H7 (cell line): ENCODE data around the genes ARMCX5, TCEAL4, FAM199X and NRK.

DNA sequence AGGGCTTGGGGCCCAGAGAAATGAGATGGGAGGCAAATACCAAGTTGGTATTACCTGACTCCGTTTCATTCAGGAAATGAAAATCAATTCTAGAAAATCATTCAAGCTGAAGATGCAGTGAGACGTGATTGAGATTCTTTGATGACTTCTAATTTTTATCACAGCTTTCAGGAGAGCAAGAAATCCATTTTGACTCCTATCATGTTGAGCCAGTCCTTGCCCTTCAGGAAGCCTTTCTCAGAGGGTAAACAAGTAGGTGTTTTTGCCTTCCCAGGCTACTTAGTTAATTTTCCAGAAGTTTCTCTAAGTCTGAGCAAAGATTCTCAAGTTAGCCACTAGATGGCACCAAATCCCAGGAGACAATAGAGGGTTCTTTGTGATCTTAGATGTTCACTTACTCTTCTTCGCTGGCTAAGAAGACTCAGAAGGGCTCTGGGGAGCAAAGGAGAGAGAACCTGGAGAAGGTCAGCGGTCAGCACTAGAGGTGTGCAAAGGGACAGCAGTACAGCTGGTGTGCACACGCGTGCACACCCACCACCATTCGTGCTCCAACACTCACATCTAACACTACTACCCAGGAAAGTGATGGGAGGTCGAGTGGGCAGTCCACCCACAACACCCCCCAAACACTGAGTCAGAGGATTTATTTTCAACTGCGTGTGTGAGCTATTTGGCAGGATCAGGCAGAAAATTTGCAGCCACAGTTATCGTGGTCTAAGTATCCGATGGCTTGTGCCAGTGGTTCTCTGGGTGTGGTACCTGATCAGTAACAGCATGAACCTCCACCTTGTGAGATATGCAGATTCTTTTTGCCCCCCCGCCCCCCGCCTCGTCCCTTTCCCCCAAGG lies 7.5 kb downstream of the HNRNPH2 start:
- RAMPAGE, long total RNA, result no peak

DNA sequence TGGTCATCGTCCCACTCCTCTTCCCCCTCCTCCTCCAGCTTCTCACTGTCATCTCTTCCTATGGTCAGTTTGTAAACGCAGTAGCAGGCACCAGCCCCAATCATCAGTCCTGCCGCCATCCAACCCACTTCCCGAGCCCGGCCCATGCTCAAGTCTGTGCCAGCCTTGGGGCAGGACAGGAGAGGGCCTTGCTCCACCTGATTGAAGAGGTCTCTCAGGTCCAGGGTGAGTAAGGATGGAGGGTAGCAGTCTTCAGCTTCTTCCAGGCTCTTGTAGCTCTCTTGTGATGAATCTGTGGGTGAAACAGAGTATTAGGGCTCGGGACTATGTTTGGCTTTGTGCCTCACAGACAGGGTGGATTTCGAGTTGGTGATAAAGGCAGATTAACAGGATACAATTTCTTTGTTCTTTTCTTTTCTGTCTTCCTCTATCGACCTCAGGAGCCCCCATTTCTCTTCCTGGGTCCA lies 1.3 kb downstream of the ARMCX6 start:
- RAMPAGE, long total RNA, result no peak

DNA sequence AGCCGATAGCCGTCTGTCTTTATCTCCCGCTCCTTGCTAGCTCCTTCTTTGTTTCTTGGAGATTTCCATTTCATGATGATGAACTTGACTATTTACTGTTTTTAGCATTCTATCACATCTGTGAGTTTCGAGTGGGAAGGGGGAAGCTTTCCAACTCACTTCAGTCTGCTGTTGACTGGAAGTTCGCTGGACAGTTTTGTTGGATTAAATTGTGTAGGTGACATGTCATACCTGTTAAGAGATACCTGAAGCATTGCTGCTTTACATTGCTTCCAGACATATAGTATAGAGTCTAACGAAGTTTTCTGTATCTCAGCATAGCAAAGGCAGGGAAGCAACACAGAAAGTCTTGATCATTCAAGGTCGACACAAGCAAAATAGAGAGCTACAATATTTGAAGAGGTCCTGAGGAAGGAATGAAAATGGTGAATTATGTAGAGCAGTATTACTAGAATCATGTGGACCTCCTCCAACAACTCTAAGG lies 15.3 kb downstream of the ARMCX3 start:
- RAMPAGE, long total RNA, result no peak

GRCh38 chrX:101638961-101640207 lies 16.4 kb downstream of the ARMCX3 start:
- RAMPAGE, long total RNA, result no peak

DNA sequence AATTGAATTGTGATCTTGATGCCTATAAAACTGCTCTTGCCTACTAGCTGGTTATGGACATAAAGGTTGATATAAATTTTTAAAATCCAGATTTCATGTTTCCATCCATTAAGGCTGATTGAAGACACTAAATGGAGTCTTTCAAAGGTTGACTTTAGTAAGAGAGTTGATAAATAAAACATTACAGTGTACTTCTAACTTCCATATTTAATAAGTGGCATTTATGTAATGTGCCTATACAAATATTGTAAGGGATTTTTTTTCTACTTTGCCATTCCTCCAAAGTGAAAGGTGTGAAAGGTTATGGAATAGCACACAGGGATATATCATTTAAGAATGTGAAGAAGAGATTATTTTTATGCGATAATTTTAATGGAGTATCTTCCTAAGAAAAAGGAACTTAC lies 1.6 kb downstream of the ZMAT1 start:
- RAMPAGE, long total RNA, result no peak

DNA sequence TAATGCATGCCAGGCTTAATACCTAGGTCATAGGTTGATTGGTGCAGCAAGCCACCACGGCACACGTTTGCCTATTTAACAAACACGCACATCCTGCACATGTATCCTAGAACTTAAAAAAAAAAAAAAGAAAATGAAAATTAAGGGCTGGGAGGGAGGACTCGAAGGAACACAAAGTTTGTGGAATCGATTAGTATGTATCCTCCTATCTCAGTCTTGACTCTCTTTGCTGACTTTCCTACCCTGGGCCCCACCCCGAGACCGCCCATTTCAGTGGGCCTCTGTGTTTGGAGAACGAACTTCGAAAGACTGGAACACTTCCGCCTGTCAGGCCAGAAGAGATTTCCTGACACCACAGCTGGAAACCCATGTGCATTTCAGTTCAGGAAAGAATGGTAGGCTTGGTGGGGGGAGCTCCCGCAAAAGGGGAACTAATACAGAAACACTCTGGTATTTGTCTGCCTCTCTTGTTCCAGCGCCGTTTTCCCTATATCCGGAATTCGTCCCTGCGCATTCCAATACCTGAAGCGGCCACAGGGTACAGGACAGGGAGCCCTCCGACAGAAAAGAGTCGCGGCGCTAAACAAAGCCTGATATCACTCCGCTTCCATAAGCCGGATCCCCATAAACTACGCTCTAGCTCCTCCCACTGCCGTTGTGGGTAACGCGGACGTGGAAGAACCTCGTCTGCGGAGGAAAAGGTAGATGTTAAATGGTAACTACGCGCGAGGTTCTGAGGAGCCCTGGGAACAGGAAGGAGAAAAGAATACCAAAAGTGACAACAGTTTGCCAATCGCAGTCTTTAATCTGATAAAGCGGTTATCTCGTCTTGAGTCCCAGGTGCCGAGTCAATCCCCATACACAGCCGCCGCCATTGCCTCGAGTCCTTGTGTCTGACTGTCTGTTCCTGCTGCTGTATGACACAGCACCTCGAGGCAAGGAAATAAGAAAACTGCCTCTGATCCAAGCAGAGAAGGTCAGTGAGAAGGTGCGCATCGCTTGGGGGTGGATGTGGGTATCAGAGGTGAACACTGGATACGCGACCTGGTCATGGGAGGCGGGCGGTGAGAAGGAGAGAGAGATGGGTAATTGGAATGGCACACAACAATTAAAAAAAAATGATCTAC lies at the start of gene ARMCX5:
Gene ARMCX5 (plus strand): TSS at position 644 of the 1,127 bp plus-strand sequence.
- RAMPAGE, long total RNA, result start-site peak on the plus strand centred at position 646 of the sequence, 19 bp wide, 106 reads

DNA sequence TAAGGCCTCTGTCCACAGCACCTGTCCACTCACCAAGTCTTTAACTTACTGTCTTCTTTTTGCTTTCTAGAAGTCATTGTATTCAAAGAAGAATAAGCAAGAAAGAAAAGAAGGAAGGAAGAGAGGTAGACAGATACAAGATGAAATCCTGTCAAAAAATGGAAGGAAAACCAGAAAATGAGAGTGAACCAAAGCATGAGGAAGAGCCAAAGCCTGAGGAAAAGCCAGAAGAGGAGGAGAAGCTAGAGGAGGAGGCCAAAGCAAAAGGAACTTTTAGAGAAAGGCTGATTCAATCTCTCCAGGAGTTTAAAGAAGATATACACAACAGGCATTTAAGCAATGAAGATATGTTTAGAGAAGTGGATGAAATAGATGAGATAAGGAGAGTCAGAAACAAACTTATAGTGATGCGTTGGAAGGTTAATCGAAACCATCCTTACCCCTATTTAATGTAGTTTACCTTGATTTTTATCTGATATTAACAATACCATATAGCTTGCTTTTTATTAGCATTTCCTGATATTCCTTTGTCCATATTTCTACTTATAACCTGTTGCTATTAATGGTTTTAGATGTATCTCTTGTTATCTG lies 1.3 kb downstream of the TCEAL9 start:
- RAMPAGE, long total RNA, result no peak

GRCh38 chrX:103585354-103585831 lies at the start of gene TCEAL4:
TSS of gene TCEAL4 (plus strand) at chrX:103585515.
- RAMPAGE, long total RNA, result start-site peak on the plus strand at chrX:103585491-103585558, 3,466 reads

- RAMPAGE, long total RNA, result no peak
Observed at GRCh38 chrX:103624714-103625514, 3.9 kb upstream of the TCEAL1 start.

- RAMPAGE, long total RNA, result no peak
Observed at GRCh38 chrX:103664274-103664808, 22.2 kb downstream of the MORF4L2 start.

- RAMPAGE, long total RNA, result no peak
Observed at GRCh38 chrX:103919372-103919882, 43.0 kb upstream of the TMSB15B start.

GRCh38 chrX:104111119-104111318 lies 1.3 kb upstream of the ZCCHC18 start:
- RAMPAGE, long total RNA, result no peak

DNA sequence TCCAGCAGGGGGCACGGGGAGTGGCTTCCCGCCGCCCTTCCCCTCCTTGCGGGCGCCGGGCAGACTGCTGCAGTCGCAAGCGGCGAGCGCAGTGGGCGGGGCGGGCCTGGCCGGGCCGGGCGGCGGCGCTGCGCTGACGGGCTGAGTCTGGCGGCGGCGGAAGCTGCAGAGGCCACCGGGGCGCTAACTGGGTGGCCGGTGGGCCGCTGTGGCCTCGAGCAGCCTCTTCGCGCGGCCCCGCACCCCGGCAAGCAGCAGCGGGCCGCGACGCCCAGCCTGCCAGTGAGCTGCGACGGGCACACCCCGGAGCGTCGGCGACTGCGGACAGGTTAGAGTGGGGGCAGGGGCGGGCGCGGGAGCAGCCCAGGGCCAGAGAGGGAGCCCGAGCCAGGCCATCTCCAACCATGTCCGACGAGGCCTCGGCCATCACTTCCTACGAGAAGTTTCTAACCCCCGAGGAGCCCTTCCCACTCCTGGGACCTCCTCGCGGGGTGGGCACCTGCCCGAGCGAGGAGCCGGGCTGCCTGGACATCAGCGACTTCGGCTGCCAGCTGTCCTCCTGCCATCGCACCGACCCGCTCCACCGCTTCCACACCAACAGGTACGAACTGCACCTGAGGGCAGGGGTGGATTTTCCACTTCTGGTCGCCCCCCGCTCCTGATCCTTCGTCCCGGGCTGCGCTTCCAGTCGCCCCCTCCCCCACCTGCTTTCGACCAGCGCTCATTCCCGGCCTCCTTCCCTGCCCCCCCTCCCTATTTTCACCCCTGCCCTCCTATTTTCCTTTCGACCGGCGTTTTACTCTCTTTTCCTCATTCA lies at the start of gene FAM199X:
Gene FAM199X (plus strand): TSS at position 72 of the 817 bp plus-strand sequence.
- RAMPAGE, long total RNA, result no peak

- RAMPAGE, long total RNA, result no peak
Observed at GRCh38 chrX:104189547-104190523, 23.6 kb downstream of the FAM199X start.

DNA sequence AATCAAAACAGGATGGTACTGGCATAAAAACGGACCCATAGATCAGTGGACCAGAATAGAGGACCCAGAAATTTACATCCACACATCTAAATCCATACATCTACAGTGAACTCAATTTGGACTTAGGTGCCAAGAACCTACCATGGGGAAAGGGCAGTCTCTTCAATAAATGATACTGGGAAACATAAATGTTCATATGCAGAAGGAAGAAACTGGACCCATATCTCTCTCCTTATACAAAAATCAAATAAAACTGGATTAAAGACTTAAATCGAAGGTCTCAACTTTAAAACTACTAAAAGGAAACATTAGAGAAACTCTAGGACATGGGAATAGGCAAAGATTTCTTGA lies 207.9 kb upstream of the NRK start:
- RAMPAGE, long total RNA, result no peak

GRCh38 chrX:105821243-105822034 lies 900 bp upstream of the NRK start:
- RAMPAGE, long total RNA, result start-site peak on the plus strand at chrX:105821662-105821817, 5 reads

GRCh38 chrX:105822035-105822920 lies at the start of gene NRK:
TSS of gene NRK (plus strand) at chrX:105822539.
- RAMPAGE, long total RNA, result no peak

DNA sequence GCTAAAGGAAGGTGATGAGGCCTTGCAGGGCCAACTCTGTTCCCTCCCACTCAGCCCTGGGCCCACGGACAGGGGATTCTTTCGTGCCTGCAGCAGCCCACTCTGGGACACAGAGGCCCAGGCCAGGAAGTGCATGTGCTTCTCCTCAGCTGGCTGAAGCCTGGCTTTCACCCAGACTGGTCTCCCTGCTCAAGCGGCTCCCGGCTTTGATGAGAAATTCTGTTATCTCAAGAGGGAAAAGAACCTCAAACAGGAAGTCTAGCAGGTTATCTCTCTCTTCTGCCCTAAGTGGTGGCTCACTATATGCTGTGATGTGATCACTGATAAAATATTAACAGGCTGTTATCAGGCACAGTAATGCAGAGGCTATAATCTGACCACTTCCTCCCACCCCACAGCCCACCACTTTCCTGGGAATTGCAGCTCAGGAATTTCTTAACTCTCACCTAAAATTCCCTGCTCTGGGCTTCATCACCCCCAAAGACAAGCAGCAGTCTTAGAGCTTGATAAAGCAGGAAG lies 13.3 kb downstream of the CLDN2 start:
- RAMPAGE, long total RNA, result no peak

DNA sequence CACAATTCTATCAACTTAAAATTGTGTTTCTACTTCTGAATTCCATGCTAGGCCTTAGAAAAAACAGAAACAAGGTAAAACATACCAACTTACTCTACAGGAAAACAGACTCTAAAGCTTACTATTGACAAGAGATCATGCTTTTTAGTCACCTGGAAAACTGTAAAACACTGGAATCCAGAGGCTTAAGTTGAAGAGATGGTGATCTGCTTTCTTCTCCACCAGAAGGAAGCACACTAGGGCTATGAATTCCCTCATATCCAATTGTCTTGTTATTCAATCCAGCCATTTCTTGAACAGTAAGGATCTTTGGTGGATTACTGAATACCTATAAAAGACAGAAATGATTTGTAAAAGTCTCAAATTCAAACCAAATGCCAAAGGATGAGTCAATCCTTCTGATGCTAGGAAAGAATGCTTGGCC lies 34.6 kb downstream of the CLDN2 start:
- RAMPAGE, long total RNA, result no peak

DNA sequence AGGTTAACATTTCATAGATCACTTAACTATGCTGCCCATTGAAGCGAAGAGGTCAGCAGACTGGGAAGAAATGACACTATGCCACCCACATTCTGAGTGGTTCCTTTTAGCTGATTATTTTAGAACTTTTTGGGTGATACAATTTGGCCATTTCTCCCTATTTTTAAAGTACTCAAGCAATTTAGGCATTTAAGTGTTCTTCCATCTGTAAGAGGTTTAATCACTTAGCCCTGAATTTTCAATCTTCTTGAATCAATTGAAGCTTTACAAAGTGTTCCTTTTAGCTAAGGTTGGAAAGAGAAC lies 82.4 kb downstream of the DNAAF6 start:
- RAMPAGE, long total RNA, result no peak